ENCODE results near the gene SH3RF2.

DNA sequence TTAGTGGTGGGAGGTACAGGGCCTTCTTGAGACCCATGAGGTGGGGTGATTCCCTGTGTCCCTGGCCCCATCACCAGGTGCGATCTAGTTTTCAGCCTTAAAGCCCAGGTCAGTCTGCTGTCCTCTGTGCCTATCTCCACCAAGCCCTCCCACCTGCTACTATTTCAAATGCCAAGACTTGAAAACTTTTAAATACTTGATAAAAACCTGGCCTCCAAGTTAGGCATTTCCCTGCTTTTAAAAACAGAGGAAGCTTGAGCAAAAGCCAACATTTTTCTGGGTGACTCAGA, 56.4 kb downstream of the ARHGAP26 start:
- RRBS: no CpG with 5 or more reads among the region's 1 CpG

DNA sequence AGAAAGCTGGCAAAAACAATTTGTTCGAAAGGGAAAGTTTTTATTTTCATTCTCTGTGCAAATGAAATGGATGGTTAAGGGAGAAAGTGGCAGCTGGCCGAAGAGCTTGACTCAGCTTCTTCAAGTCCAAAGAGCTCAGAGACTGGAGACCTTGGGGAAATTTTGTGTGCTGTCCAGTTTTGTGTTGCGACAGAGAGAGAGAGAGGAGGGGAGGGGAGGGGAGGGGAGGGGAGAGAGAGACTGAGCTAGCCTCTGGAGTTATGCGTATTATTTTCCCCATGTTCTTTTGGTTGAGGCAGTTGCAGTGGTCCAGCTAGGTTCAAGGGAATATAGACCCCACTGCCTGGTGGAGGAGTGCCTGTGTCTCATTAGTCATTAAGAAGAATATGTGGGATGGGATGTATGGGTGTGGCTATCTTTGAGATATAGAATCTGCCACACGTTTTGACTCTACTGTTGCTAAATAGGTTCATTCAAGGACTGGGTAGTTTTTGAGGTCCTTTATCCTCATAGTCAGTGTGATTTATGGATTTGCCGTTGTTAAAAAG, 69.6 kb downstream of the ARHGAP26 start:
- RRBS: no CpG with 5 or more reads among the region's 6 CpGs

GRCh38 chr5:142901816-142902446, 131.8 kb downstream of the ARHGAP26 start:
- RRBS: no CpG with 5 or more reads among the region's 8 CpGs

- RRBS: no CpG with 5 or more reads among the region's 2 CpGs
Observed at GRCh38 chr5:142920852-142921202, 150.7 kb downstream of the ARHGAP26 start.

- RRBS: no CpG with 5 or more reads among the region's 4 CpGs
Observed at GRCh38 chr5:142925474-142926252, 155.5 kb downstream of the ARHGAP26 start.

- RRBS: no CpG with 5 or more reads among the region's 3 CpGs
Observed at GRCh38 chr5:143040274-143040923, 270.2 kb downstream of the ARHGAP26 start.

DNA sequence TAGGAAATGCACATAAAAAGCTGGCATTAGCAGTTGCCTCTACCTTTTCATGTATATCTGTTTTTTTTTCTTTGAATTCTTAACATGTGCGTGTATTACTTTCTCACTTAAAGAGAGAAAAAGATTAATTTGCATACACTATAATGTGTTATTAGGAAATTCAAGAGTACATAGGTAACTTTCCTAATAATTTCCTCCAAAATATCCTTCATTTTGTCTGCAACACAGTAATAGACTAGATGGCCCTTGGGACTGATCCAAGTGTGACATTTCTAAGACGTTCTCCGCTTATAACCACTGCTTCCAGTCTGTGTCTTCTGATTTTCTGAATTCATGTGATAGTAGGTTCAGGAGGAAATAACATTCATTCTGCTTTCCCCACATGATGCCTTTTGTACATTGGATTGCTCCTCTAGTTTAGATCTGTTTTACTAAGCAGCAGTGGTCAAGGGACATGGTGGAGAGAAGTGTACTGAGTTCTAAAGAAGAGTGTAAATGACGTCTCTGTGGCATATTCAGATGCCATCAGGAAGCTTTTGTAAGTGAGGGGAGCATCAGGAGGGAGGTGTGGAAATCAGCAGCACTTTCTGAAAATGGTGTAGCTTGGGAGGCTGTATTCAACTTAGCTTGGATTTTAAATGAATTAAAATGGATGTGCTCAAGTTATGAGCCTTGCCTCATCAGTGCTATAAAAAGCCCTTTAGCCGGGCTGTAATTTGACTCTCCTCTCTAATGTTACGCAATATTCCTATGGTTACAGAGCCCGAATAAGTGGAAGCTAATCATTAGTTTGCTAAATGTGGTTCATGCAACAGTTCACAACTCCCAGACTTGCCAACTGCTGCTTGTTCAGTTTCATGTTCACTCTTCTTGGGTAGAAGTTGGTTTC, 281.1 kb downstream of the ARHGAP26 start:
- RRBS: no CpG with 5 or more reads among the region's 7 CpGs

GRCh38 chr5:143064105-143064773, 294.1 kb downstream of the ARHGAP26 start:
- RRBS: no CpG with 5 or more reads among the region's 7 CpGs

GRCh38 chr5:143110398-143110772, 293.1 kb downstream of the NR3C1 start:
- RRBS: no CpG with 5 or more reads among the region's 2 CpGs

DNA sequence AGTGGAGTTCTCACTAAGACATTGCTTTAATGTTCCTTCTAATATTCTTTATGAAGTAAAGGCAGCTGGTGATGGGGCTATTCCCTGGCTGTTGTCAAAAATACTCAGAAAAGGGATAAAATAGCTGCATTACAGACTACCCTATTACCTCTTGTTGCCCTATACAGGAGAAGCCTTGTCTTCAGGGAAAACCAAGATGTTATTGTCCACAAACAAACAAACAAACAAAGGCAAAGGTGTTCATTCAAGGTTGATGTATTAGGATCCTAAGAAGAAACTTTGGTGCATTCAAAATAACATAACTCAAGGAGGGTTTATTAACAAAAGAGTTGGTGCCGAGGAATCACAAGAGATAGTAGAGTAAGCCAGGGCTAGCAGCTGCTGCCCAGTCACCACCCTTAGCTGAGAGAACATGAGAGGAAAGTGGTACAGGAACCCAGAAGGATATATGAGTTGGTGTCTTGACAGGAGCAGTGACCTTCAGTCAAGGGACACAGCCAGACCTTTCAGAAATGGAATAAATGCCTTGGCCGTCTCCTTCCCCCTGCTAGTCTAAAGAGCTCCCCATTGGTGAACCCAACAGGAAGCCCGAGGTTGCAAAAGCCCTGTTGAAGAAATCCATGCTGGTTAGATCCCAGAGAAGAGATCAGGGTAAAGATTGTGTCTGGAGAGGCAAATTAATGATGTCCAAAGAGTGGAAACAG, 244.7 kb downstream of the NR3C1 start:
- RRBS: no CpG with 5 or more reads among the region's 3 CpGs

DNA sequence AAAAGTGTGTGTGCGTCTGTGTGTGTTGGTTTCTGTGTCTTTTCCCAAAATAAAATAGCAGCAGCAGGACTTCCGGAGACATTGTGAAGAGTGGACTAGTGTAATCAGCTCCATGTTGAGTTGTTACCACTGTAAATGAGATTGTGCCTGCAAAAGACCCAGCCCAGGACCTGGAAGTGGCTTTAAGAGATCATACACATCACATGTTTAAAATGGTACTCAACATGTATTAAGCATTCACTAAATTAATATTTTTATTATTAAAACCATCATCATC, 189.3 kb downstream of the NR3C1 start:
- RRBS: no CpG with 5 or more reads among the region's 2 CpGs

DNA sequence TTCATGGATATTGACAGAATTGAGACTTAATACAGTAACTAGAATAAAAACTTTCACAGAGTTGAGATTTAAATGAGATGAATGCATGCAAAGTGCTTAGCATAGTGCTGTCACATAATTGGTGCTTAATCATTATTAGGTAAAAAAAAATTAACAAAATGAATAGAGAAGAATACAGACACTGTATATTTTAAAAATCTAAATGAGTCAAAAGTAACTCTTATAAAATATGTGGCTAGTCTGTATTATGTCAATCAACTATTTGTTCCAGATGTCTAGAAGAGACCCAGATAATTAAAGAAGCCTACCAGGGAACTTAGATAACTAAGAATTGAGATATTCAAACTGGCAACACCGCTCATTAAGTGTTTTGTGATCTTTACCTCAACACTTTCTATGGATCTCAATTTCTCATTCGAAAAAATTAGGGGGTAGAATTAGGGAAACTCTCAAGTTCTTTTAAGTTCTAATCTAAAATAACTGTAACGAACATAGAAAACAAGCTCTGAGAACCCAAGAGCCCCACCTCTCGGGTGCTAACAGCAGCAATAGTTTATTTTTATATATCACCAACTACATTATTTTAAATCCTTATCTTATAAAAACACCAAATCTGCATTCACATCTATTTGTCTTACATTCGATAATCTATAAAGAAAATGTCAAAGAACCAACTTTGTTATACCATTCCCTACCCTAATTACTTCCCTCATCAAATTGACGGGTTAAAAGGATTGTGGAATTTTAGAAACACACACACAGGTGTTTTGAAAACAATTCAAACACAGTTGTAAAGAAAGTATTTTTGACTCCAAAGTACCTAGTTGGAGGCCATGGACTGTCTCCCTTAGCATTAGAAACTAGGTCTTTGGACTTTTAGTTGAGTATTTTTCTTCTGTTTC, 10.6 kb downstream of the NR3C1 start:
- RRBS: no CpG with 5 or more reads among the region's 6 CpGs

GRCh38 chr5:143595156-143595878, 191.8 kb upstream of the NR3C1 start:
- RRBS: no CpG with 5 or more reads among the region's 5 CpGs

GRCh38 chr5:144169614-144170130, 787 bp downstream of the YIPF5 start:
- RRBS: no CpG with 5 or more reads among the region's 10 CpGs

DNA sequence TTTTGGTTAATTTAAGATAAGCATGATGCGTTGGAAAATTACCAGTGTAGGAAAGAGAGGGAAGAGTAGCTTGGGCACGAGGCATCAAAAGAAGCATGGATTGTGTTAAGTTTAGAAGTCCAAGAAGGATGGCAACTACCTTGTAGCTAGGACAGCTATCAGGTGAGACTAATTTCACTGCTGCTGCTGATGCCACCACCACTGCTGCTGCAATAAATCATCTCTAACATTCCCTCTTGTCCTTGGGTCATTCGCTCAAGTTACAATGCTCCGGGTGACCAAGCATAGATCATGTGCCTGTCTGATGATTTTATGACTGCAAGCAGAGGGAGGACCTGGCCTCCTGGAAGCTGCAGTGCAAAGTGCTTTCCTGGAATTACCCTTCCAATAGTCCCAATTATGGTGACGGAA, 334.5 kb downstream of the PRELID2 start:
- RRBS: no CpG with 5 or more reads among the region's 5 CpGs

DNA sequence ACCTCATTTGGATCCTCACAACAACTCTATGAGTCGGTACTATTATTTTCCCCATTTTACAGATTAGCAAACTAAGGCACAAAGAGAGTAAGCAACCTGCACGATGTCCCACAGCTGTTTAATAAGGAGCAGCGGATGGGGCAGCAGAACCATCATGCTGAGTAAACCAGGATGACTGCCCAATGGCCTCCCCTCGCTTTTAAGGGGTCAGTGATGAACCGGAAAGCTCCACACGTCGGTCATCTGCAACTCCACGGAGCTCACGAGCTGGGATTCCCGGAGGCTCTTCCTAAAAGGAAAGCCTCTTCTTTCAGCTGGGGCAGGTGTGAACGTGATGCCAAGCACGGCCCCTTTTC, 520 bp downstream of the PRELID2 start:
- RRBS: 3% methylated on average over 6 of the region's 12 CpGs

DNA sequence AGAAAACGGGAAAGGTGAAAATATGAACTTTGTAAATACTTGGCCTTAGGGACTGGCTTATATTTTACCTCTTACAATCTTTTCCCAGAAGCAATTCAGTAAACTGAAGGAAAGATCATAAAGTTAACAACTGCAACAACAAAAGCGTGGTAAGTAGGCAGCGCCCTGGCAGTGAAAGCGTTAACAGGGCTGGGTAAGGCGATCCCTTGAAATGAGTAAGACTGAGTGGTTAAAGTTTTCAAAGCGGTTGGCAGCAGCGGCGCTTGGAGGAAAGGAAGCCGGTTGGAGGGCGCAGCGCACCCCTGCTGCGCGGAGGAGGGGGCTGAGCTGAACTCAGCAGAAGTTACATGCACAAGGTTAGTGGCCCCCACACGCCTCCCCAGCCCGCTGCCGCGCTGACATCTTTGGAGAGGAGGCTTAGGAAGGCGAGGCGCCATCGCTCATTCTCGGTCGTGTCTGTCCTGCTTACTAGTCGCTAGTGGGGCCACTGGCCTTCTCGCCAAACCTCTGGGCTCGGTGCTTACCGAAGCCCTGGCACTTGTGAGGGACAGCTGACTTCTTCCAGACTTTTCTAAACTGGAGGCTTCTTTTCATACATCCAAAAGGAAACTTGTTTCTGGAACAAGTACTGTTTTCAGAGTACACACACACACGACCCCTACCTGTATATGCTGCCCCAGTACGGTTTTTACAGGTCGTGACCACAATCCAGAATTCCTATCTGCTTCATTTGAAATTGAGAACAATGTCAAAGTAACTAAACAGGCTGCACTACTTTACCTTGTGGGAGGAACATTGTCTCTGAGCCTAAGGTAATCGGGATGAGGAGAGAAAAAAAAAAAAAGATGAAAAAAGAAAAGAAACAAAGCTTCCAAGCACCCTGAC, at the start of gene SH3RF2:
TSS of gene SH3RF2 (plus strand) at position 240 of the 885 bp plus-strand sequence.
- RRBS: no CpG with 5 or more reads among the region's 30 CpGs

- RRBS: 59% methylated on average over 9 of the region's 25 CpGs
Observed at GRCh38 chr5:145937301-145938513, 1.3 kb downstream of the SH3RF2 start.

- RRBS: no CpG with 5 or more reads among the region's 4 CpGs
Observed at GRCh38 chr5:146007949-146008468, 71.6 kb downstream of the SH3RF2 start.

DNA sequence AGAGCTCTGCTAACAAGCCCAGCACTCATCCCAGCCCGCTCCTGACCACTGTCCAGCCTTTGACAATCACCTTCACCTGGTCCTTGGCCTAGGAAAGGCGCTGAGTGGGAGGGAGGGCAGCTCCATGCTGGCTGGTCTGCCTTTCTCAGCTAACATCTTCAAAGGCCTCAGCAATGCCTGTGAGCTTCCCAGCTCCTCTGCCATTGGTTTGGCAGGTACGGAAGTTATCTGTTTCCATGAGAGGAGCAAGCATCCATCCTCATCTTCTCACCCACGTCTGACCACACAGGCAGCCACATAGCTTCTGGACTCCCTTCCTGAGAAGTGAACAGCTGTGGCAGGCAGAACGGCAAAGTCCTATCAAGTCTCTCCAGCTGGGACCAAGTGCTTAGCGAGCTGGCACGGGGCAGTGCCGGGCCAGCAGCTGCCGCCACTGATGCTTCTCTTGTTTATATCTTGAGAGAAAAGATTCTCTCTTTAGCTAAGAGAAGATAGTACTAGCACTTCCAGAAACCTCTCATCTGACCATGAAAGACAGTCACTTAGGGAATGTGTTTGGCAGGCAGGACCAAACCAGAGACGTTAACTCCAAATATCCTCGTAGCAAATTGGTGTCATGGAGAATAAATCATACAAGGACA, 37.3 kb downstream of the PLAC8L1 start:
- RRBS: no CpG with 5 or more reads among the region's 11 CpGs